Measurements from ENCODE around the genes AZU1 and POLR2E.

- PRO-cap = no peak
- RAMPAGE, long total RNA, 4 experiments = no peak in any of the 4 experiments
Measured at GRCh38 chr19:827531-828079, at the start of gene AZU1. Gene AZU1 (plus strand): TSS chr19:827837.

GRCh38 chr19:844079-844769 lies 3.4 kb downstream of the PRTN3 start:
- PRO-cap = no peak
- RAMPAGE, long total RNA, 4 experiments = no peak in any of the 4 experiments

- PRO-cap = no peak
- RAMPAGE, long total RNA, 4 experiments = no peak in any of the 4 experiments
Measured at GRCh38 chr19:847774-848200, 4.3 kb upstream of the ELANE start.

- PRO-cap = no peak
- RAMPAGE, long total RNA, 4 experiments = start-site peak on the plus strand in 2 of 4 experiments, at chr19:861801-861929 at its widest, 27 to 28 reads per replicate
Measured at GRCh38 chr19:861417-862118, 2.1 kb downstream of the CFD start.

DNA sequence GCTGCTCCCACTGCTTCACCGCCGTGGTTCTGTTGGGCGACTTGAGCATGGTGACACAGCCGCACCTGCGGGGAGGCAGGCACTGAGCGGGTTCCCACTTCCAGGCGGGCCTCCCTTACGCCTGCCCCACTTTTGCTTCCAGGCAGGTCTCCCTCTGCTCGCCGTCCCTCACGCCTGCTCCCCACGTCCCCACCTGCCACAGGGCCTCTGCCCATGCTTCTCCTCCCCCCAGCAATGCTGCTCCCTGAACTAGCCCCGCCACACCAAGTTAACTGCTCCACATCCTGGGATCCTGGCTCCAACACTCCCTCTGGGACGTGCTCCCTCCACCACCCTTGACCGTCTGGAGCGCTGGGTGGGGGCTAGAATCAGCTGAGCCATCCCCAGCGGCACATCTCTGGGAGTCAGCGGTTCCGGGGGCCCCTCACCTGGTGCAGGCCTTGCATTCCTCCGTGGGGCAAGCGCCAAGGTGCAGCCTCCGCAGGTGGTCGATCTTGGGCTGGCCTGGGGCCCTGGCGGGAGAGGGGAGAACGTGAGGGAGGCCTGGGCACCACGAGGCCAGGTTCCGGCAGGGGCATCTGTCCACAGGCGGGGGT lies 9.1 kb downstream of the CFD start:
- PRO-cap = no peak
- RAMPAGE, long total RNA, 4 experiments = start-site peak on the plus strand in 1 of 4 experiments, centred at position 312 of the sequence, 6 reads per replicate

GRCh38 chr19:870950-871351 lies 11.5 kb downstream of the CFD start:
- PRO-cap = no peak
- RAMPAGE, long total RNA, 4 experiments = no peak in any of the 4 experiments

GRCh38 chr19:899923-900444 lies 7.0 kb upstream of the MED16 start:
- PRO-cap = no peak
- RAMPAGE, long total RNA, 4 experiments = no peak in any of the 4 experiments

DNA sequence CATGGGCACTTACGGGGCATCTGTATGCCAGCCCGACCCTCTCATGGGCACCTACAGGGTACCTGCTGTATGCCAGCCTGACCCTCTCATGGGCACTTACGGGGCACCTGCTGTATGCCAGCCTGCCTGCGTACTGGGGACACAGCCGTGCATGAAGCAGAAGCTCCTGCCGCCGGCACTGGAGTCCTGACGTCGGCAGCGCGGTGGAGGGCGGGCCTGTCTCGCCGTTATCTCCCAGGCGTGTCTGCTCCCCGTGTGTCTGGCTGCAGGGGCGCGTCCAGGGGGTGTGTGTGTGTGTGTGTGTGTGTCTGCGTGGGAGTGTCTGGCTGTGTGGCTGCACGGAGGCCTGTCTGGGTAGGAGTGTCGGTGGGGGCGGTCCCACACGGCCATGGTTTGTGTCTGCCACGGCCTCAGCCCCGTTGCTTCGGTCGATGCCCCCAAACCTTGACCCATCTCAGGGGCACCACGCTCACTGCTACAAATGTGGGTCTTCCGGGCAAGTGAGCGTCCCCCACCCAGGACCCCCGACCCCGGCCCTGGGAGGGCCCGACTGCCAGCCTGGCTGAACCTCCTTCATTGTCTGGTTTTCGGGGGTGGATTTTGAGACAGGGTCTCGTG lies 18.3 kb downstream of the ARID3A start:
- PRO-cap = bidirectional peak, plus-strand start at position 357 of the sequence, minus-strand start at position 180 of the sequence
- RAMPAGE, long total RNA, 4 experiments = no peak in any of the 4 experiments

DNA sequence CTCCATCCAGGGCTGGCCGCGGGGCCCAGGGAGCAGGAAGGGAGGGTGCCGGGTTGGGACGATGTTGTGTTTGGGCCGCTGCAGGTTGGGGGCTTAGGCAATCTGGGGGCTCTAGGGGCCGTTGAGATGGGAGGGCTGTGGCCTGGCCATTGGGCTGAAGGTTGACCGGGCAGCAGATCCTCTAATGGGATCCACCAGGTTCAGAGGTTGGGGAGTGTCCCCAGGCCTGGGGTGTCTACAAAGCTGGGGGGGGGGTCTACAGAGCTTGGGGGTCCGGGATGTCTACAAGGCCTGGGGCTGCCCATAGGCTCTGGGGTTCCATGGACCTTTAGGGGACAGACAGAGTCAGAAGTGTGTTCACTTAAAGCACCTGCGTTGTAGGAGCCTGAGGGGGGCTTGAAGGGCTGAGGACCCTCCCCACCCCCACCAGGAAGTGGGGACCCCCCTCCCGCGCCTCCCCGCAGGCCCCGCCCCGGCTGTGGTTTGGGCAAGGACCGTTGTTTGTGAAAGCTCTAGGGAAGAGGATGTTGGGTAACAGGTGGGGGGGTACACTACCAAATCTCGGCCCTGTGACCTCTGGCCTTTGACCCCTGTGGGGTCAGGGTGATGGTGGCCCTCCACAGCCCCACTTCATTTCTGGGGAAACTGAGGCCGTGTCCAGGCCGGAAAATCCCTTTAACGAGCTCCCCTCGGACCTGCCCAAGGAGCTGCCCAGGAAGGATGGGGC lies 906 bp downstream of the ARHGAP45 start:
- PRO-cap = no peak
- RAMPAGE, long total RNA, 4 experiments = no peak in any of the 4 experiments

- PRO-cap = no peak
- RAMPAGE, long total RNA, 4 experiments = start-site peak on the plus strand in 1 of 4 experiments, at chr19:1068295-1069022 at its widest, 5 reads per replicate
Measured at GRCh38 chr19:1068437-1069046, 1.6 kb downstream of the ARHGAP45 start.

DNA sequence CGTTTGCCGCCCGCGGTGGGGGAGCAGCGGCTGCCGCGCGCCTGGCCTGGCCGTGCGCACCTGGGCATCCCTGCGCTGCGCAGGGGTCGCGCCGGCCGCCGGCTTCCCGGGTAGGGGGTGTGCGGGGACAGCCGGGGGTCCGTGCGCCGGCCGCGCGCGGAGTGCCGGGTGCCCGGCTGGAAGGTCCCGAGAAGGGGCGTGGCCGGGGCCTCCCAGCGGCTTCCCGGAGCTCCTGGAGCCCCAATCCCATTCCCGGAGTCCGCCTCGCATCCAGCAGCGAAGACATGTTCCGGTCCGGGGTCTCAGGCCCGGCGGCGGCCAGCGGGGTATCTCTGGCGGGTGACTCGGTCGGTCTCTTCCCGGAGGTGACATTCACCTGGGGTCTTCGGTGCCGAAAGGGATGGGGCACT lies 4.5 kb downstream of the ARHGAP45 start:
- PRO-cap = no peak
- RAMPAGE, long total RNA, 4 experiments = no peak in any of the 4 experiments

- PRO-cap = no peak
- RAMPAGE, long total RNA, 4 experiments = start-site peak on the minus strand in 1 of 4 experiments, at chr19:1085627-1085696 at its widest, 17 reads per replicate
Measured at GRCh38 chr19:1085163-1086374, 9.6 kb downstream of the POLR2E start.

GRCh38 chr19:1086375-1087246 lies 8.6 kb downstream of the POLR2E start:
- PRO-cap = no peak
- RAMPAGE, long total RNA, 4 experiments = no peak in any of the 4 experiments

GRCh38 chr19:1095225-1095711 lies at the start of gene POLR2E:
Gene POLR2E (minus strand): TSS chr19:1095375.
- PRO-cap = bidirectional peak, plus-strand start at chr19:1095460, minus-strand start at chr19:1095375
- RAMPAGE, long total RNA, 4 experiments = start-site peak on the minus strand in 4 of 4 experiments, at chr19:1095336-1095381 at its widest, 226 to 495 reads per replicate

DNA sequence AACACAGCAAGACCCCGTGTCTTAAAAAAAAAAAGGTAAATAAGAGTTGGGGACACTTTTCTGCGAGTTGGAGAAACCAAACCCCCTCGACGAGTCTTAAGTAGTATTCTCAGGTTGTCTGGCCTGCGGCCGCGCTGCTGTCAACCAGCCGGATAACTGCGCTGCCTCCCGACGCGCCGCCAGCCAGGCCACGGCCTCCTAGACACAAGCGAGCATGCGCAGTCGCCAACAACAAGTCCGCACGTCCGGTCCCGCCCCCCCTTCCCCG lies 262 bp upstream of the GPX4 start:
- PRO-cap = bidirectional peak, plus-strand start outside the sequence, minus-strand start at position 158 of the sequence
- RAMPAGE, long total RNA, 4 experiments = start-site peak on the minus strand in 1 of 4 experiments, centred at position 182 of the sequence, 8 reads per replicate

DNA sequence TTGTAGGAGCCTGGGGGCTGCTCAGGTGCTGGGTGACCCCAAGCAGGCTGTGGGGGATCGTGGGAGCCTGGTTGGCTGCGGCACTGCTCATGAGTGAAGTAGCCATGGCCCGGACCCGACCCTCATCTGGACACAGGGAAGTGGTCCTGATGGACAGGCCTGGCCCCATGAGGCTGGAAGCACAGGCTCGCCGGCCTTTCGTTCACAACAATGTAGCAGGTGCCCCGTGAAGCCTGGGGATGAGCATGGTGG lies 6.2 kb downstream of the GPX4 start:
- PRO-cap = no peak
- RAMPAGE, long total RNA, 4 experiments = no peak in any of the 4 experiments

DNA sequence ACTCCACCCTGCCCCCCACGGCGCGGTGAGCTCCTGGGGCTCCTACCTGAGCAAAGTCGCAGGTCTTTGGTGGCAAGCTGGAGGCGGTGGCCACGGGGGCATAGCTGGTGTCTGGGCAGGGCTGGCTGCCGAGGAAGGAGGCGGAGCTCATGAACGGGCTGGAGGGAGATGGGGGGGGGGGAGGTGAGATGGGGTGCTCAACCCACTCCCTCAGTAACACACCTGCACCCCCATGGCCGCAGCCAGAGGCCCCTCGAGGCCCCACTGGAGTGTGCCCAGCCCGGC lies 26.9 kb downstream of the SBNO2 start:
- PRO-cap = no peak
- RAMPAGE, long total RNA, 4 experiments = start-site peak on the minus strand in 1 of 4 experiments, centred at position 180 of the sequence, 9 reads per replicate

DNA sequence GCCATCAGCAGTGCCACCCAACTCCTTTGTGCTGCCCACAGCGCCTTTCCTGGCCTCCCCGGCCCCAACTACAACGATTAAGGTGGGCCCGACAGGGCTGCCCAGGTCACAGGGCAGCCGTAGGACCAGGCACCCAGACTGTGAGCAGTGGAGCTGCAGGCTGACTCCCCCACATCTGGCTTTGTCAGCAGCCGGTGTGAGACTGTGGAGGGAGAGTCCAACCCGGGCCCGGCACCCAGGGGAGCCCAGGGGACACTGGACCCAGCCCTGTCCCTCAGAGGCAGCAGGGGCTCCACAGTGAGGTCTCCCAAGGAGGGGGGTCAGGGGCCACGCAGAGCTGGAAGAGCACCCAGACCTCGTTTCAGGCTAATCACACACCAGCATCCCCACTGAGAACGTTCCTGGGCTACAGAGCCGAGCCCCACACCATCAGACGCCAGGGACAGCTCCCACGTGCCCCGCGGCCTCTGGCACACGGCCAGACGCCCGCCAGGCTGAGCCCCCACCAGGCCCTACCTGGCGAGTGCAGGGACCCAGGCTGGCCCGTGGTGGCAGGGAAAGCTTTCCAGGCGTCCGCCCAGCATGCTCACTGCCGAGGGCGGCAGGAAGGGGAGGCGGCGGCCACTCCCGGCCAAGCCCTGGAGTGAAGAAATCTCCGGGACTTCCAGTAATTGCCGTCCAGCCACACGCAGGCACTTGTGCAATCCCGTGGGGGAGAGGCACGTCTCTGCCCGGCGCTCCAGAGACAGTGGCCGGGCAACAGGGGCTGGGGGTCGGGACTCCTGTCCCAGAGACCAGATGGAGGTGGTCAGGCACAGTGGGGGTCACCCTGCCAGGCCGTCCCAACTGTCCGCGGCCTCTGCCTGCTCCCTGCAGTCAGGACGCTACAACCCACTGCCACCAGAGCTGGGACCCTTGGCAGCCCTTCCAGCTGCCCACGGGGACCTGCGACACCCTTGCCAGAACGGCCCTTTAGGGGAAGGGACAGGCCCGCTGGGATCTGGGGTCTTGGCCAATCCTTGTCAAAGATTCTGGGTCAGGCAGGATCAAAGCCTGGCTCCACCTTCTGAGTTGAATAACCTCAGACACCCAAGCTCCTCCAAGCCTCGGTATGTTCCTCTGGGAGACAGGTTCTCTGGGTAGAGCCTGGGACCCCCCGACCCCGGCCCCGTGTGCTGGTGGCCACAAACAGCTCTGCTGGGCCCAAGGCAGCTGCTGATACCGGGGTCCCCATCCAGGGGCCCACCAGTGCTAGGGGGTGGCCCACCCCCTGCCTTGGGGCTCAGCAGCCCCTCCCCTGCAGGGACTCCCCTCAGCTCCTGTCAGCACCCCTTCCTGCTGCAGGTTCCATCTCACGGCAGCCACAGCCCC lies 19.0 kb downstream of the SBNO2 start:
- PRO-cap = bidirectional peak, plus-strand start at position 703 of the sequence, minus-strand start at position 591 of the sequence
- RAMPAGE, long total RNA, 4 experiments = start-site peak on the minus strand in 1 of 4 experiments, centred at position 567 of the sequence, 8 reads per replicate

DNA sequence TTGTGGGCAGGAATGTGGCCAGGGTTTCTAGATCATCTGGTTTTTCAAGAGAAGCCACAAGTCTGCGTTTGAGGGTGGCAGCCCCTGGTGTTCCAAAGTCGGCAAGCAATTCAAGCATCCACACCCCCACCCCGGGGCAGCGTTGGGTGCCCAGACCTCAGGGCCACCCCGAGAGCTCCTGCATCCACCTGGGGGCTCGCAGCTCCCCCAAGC lies 6.1 kb downstream of the SBNO2 start:
- PRO-cap = no peak
- RAMPAGE, long total RNA, 4 experiments = no peak in any of the 4 experiments

DNA sequence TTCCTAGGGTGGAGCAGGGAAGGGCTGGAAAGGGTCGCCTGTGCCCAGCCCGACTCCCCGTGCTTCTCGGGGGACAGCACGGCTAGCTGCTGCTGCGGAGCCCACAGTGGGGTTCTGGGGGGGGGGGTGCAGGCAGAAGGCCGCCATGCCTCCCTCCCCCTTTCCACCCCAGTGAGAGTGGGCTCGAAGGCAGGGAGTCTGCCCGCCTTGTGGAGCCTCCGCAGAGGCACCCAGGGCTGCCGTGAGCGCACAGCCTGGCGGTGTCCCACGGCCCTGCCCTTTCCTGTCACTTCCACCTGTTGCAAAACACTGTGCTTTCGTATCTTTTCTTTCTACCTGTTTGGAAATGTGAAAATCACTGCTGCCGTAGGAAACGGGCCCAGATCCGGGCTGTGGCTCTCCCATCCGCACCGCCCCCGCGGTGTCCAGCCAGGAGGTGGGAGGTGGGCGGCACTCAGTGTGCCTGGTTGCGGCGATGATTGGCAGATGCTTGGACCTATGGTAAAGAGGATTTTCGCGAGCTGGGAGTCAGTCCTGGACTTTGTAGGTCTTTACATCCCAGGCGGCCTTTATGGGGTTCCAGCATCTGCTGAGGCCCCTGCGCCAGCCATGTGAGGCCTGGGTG lies 5.9 kb downstream of the STK11 start:
- PRO-cap = no peak
- RAMPAGE, long total RNA, 4 experiments = no peak in any of the 4 experiments